A549 (cell line): Measurements from ENCODE around the genes RCC1L and TMEM120A.

DNA sequence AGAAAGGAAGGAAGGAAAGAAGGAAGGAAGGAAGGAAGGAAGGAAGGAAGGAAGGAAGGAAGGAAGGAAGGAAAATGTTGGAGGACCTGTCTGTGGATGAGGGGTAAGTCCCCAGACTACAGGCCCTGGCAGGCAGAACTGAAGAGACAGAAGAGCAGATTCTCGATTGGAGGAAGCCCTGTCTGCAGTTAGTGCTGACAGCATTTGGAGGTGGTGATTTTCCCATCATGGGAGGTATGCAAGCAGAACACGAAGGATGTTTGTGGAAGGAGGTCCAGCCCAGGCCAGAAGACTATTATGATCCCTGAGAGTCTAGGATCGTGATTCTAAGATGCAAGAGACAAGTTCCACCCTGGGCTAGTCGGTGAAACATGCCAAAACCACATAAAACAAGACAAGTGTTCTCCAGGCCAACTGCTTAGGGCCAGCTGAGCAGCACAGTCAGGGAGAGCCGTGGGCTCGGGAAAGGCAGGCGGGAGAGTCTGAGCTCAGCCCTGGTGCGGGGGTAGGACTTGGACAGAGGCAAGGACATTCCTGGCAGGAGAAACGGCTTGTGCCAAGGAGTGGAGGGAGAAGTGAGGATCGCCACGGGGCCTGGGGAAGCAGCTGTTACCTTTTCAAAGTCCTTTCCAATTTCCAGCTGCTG, 4.0 kb downstream of the ELN start:
- PRO-cap = no peak
CAGE:
- cytosol, long polyA plus RNA = no peak
- long polyA plus RNA = no peak
- nucleus, long polyA plus RNA = no peak

GRCh38 chr7:74035155-74035577, 7.2 kb downstream of the ELN start:
- PRO-cap = no peak
CAGE:
- cytosol, long polyA plus RNA = no peak
- long polyA plus RNA = no peak
- nucleus, long polyA plus RNA = no peak

DNA sequence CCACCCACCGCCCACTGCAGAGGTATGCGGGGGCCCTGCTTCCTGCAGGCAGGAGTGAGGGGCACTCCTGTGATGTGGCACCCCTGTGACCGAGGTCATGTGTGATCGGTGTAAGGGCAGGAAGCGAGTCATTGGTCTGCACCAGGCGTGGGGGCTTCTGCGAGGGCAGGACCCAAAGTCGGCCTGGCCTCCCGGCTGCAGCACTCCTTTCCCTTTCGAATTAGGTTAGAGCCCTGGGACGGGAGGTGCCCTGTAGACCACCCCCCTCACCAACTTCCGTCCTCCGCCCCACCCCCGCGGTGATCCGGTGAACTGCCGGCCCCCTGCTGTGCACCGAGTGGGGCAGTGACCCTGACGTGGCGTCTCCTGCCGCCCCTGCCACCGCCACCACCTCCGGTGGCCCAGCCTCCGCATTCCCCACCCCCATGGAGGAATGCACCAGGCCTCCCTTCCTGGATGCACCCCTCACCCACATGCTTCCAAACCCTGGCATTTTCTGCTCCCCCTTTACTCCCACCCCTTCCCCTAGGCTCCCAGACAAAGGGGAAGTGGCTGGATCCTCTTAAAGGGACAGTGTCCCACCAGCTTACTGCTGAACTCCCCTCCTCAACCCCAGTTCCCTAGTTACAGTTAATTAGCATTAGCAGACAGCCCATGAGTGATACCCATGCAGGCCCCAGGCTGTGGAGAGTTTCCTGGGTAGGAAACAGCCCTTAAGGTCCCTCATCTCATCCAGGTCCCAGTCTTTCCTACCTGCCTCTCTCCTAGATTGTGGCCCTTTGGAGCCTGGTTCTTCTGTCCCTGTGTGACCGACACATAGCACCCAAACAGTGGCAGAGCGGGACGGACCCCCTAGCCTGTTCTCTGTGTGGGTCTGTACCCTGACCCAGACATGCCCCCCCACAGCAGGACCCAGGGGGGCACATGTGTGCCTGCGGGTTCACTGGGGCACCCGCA, 11.1 kb downstream of the LIMK1 start:
- PRO-cap = no peak
CAGE:
- cytosol, long polyA plus RNA = no peak
- long polyA plus RNA = no peak
- nucleus, long polyA plus RNA = no peak

DNA sequence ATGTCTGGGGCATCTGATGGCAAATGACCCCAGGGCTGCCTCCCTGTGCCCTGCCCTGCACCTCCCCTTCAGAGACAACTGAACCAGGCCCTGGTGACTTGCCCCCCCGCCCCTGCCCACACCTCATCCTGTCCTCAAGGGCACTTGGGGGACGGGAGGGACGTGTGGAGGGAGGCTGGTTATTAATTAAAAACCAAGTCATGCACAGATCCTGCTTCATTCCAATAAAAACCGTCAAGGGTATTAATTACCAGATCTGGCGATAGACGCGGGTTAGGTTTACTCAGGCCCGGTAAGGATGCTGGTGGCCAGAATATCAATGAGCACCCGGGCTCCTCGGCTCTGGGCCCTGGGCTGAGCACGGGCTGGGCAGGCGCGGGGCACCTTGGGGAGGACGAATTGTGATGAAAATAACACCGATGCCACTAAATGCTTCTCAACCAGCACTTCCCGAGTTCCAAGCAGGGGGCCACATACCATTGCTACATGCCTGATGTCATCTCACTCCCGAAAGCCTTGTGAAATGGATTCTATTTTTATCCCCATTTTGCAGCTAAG, 24.5 kb upstream of the GTF2IRD1 start:
- PRO-cap = no peak
CAGE:
- cytosol, long polyA plus RNA = no peak
- long polyA plus RNA = no peak
- nucleus, long polyA plus RNA = no peak

GRCh38 chr7:74569519-74569905, 88.0 kb upstream of the GTF2I start:
- PRO-cap = no peak
CAGE:
- cytosol, long polyA plus RNA = no peak
- long polyA plus RNA = no peak
- nucleus, long polyA plus RNA = no peak

- PRO-cap = no peak
CAGE:
- cytosol, long polyA plus RNA = no peak
- long polyA plus RNA = no peak
- nucleus, long polyA plus RNA = no peak
Observed at GRCh38 chr7:74627643-74628657, 29.6 kb upstream of the GTF2I start.

GRCh38 chr7:74655650-74655989, 1.9 kb upstream of the GTF2I start:
- PRO-cap = no peak
CAGE:
- cytosol, long polyA plus RNA = no peak
- long polyA plus RNA = no peak
- nucleus, long polyA plus RNA = no peak

- PRO-cap = no peak
CAGE:
- cytosol, long polyA plus RNA = no peak
- long polyA plus RNA = no peak
- nucleus, long polyA plus RNA = no peak
Observed at GRCh38 chr7:75030591-75031286, 42.9 kb downstream of the RCC1L start.

GRCh38 chr7:75064344-75064781, 9.2 kb downstream of the RCC1L start:
- PRO-cap = no peak
CAGE:
- cytosol, long polyA plus RNA = no peak
- long polyA plus RNA = no peak
- nucleus, long polyA plus RNA = no peak

DNA sequence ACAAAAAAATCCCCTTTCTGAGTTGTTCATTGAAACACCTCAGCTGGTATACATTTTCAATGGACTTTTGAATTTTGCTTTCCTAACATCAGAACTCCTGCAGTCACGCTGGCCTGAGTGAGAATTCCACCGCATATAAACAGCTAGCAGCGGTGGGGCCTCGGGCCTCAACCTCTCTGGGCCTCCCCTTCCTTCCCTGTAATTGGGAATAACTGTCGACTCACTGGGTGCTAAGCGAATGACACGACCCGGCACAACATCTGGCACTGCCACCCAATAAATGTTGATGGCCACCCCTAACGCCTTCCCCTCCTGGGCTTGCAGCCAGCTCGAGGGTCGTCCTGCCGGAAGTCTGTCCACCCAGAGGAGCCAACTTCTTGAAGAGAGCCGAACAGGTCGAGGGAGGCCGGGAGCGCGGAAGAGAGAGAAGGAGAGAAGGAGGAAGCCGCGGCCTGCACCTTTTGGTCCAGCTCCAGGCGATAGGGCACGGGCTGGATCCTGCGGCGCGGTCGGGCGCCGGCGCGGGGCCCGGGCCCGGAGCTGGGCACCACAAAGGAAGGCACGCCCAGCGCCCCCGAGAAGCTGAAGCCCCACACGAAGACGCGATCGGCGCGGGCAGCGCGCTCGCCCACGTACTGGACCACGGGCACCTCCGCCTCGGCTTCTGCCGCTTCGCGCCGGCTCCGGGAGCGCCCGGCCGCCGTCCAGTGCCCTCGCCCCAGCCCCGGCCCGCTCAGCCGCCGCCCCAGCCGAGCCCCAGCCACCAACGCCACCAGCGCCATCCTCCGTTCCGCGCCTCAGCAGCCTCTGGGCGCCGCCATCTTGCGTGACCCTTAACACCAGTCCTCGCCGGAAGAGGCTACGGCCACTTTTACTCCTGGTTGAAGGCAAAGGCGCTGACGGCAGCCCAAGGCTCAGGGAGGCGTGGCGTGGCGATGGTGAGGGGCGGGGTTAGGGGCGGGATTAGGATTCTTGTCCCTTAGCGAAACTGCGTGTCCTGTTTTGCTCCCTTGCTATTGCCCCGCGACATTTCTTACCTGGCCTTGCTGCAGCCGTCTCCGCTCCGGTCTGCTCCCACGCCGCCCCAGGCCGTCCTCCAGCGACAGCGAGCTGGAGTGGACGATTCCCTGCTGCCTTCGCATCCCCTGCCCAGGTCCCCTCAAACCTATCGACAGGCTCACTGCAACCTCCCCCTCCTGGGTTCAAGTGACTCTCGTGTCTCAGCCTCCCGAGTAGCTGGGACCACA, at the start of gene RCC1L:
Gene RCC1L (minus strand): TSS at position 847 of the 1,247 bp plus-strand sequence.
- PRO-cap = bidirectional peak, plus-strand start at position 1,013 of the sequence, minus-strand start at position 847 of the sequence
CAGE:
- cytosol, long polyA plus RNA = no peak
- long polyA plus RNA = start-site peak on the minus strand centred at position 871 of the sequence, 61 bp wide, 317 and 161 reads in 2 replicates
- nucleus, long polyA plus RNA = no peak

DNA sequence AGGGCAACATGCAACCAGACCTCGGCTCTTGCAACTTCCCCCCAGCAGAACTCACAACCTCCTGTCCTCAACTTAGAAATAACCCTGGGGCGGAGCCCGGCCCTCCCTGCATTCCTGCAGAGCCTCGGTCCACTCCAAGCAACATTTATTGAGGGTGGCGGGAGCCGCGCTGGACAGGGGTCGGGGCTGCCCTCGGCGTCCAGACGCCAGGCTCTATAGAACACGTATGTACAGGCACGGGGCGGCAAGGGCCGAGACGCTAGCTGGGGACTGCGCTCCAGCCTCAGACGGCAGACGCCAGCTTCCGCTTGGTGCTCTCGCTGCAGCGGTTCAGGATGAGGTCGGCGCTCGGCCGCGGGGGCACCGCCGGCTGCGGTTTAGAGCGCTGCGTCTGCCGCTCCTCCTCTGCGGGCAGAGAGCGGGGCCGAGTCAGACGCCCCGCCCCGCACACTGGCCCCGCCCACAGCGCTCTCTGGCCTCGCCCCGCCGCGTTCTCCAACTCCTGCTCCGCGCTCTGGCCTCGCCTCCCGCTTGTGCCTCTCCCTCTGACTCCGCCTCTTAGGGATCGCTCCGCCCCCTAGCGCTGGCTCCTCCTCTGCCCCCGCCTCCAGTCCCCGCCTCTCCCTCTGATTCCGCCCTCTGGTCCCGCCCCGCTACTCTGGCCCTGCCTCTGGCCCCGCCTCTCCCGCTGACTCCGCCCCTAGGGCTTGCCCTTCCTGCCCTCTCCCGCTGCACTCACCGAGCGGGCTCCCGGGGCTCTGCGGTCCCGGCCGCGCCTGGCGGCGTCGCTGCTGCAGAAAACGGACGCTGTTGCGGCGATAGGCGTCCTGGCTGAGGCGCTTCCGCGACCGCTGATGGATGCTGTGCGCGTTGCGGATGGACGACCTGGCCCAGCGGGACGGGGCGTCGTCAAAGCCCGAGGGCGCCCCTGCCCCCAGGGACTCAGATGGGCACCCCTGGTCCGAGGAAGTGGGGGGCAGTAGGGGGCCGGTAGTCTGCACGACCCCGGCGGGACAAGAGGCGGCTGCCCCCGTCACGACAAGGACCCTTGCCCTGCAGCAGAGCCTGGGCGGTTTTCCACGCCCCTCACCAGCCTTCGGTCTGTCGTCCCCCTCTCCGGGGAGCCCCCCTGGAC, 64.5 kb downstream of the GTF2IRD2B start:
- PRO-cap = no peak
CAGE:
- cytosol, long polyA plus RNA = no peak
- long polyA plus RNA = no peak
- nucleus, long polyA plus RNA = no peak

DNA sequence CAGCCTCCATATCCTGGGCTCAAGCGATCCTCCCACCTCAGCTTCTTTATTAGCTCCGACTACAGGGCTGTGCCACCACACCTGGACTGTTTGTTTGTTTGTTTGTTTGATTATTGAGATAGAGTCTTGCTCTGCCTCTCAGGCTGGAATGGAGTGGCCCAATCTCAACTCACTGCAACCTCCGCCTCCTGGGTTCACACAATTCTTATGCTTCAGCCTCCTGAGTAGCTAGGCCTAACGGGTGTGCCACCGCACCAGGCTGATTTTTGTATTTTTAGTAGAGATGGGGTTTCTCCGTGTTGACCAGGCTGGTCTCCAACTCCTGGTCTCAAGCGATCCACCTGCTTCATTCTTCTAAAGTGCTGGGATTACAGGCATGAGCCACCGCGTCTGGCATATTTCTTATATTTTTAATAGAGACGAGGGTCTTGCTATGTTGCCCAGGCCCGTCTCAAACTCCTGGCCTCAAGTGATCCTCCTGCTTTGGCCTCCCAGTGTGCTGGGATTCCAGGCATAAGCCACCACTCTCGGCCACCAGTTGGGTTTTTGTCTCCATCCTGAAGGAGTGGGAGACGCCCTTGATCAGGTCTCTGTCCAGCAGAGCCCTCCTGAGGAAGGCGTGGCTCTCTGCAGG, 8.6 kb downstream of the SPDYE5 start:
- PRO-cap = no peak
CAGE:
- cytosol, long polyA plus RNA = no peak
- long polyA plus RNA = no peak
- nucleus, long polyA plus RNA = no peak

DNA sequence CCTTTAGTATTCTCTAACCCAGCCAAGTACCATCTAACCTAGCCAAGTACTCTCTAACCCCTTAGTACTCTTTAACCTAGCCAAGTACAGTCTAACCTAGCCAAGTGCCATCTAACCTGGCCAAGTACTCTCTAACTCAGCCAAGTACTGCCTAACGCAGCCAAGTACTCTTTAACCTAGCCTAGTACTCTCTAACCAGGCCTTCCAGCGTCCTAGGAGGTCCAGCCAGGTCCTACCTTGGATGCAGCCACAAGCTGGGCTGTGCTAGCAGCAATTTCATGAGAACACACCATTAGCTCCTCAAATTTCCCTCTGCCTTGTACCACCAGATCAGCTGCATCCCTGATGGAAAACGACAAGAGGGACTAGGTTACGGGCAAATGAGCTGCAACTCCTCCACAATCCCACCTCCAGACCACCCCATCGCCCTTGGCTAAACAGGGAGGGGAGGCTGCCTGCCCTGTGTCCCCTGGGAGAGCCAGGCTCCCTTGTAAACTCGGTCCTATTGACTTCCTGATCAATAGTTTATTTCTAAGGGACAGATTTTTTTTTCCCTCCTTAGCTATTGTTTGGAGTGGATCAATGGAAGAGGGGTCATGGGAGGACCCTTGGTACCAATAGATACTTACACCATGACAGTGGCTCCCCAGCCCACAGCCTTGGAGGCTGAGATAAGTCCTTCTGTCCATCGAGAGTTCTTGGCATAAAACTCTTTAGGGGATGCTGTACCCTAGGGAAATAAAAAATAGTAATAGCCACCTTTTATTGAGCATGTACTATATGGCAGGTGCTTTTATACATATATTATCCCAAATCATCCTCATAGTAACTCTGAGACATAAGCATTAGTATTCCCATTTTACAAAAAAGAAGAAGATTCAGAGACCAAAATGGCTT, 52.6 kb downstream of the SPDYE5 start:
- PRO-cap = no peak
CAGE:
- cytosol, long polyA plus RNA = no peak
- long polyA plus RNA = no peak
- nucleus, long polyA plus RNA = no peak

DNA sequence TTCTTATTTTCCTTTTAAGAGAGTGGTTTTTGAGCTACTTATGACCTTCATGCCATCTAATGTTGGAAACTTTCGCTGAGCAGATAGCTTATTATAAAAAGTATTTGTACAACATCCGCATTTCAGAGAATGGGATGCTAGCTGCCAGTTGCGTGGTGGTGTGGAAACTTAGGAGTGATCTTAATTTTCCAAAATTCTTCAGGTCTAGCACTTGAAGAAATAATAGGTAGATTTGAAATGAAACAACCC, 1.5 kb downstream of the POR start:
- PRO-cap = no peak
CAGE:
- cytosol, long polyA plus RNA = no peak
- long polyA plus RNA = no peak
- nucleus, long polyA plus RNA = no peak

DNA sequence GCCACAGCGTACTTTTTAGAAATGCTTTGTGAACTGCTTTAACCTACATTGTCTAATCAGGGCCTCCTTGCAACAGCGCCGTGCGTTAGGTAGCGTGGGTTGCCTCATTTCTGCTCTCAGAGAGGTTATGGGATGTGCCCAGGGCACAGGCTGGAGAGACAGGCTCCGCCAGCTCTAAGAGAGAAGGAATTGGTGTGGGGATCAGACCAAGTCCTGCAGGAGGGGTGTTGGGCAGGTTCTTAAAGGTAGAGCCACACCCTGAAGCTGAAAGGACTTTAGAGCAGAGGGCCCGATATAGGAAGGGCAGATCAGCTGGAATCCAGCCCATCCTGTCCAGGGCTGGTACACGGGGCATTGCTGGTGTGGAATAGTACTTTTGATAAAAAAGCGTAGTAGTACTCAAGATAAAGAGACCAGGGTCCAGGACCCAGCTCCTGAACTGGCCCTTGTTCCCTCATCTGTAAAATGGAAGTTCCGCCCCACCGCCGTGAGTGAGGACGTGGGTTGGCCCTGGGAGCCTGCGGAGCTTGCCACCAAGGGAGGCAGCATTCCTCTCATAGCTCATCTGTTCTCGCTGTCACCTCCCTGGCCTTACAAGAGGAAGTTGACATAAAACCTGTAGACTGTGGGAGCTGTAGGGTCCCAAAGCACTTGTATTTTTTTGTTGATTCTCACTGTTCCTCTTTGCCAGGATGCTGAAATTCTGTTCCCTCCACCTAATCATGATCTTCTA, 37.2 kb downstream of the TMEM120A start:
- PRO-cap = no peak
CAGE:
- cytosol, long polyA plus RNA = no peak
- long polyA plus RNA = no peak
- nucleus, long polyA plus RNA = no peak

- PRO-cap = no peak
CAGE:
- cytosol, long polyA plus RNA = no peak
- long polyA plus RNA = no peak
- nucleus, long polyA plus RNA = no peak
Observed at GRCh38 chr7:75967483-75968087, 26.8 kb downstream of the TMEM120A start.

DNA sequence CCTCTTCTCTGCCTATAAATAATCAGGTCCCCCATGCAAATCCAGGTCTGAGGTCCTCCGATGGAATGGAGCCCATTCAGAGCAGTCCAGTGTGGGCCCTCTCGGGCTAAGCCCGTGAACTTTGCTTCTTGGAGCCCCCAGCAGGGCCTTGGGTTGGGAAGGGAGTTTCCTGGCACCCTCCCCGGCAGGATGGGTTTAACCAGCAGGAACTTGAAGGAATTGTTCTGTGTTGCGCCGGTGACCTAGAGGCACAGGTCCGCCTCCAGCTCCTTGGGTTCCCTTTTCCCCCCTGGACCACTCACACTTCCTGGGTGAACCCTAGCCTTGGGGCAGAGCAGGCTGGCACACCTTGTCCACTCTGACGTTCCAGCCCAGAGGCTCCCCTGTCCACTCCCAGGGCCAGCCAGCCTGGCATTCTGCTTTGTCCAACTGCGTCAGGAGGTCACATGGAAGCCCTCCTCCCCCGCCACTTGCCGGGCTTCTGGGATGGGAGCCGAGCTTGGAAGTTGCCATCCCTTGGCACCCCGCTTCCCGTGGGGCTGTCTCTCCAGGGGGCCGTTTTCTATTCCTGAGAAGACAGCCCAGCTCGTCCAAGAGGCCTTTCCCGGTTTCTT, 25.9 kb downstream of the TMEM120A start:
- PRO-cap = no peak
CAGE:
- cytosol, long polyA plus RNA = no peak
- long polyA plus RNA = no peak
- nucleus, long polyA plus RNA = no peak

DNA sequence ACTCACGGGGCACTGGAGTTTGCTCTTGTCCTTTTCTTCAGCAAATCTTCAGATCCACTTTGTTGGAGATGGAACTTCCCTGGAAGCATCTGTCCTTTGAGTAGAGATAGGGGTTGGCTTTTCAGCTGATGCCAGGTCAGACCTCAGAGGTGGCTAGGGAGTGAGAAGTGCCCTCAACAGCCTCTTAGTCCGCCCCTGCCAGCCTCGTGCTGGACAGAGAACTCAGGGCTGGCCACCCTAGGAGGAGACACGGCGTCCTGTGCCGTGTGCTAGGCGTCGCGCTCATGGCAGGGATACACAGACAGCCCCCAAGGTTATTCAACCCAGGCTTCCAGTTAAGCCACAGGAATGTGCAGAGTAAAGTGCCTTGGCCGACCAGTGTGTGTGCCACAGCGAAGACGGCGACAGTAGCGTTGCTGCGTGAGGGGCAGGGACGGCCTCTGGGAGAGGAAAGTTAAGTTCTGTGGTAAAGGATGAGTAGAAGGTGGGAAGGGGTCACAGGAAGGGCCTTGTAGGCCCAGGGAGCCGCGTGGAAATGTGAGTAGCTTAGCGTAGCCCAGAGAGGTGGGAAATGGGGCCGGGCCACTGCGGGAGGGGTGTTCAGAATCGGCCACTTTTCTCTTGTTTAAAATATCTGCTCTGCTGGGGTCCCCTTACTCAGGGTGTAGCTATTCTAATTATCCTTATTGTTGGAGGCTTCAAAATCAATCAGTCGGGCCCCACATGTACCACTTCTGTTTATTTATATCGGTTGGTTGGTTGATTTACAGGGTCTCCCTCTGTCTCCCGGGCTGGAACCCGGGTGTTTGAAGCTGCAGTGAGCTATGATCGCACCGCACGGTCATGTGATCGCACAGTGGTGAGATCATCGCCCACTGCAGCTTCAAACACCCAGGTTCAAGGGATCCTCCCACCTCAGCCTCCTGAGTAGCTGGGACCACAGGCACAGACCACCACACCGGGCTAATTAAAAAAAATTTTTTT, 24.6 kb downstream of the TMEM120A start:
- PRO-cap = no peak
CAGE:
- cytosol, long polyA plus RNA = no peak
- long polyA plus RNA = no peak
- nucleus, long polyA plus RNA = no peak

- PRO-cap = no peak
CAGE:
- cytosol, long polyA plus RNA = no peak
- long polyA plus RNA = no peak
- nucleus, long polyA plus RNA = no peak
Observed at GRCh38 chr7:75985381-75986207, 8.8 kb downstream of the TMEM120A start.

DNA sequence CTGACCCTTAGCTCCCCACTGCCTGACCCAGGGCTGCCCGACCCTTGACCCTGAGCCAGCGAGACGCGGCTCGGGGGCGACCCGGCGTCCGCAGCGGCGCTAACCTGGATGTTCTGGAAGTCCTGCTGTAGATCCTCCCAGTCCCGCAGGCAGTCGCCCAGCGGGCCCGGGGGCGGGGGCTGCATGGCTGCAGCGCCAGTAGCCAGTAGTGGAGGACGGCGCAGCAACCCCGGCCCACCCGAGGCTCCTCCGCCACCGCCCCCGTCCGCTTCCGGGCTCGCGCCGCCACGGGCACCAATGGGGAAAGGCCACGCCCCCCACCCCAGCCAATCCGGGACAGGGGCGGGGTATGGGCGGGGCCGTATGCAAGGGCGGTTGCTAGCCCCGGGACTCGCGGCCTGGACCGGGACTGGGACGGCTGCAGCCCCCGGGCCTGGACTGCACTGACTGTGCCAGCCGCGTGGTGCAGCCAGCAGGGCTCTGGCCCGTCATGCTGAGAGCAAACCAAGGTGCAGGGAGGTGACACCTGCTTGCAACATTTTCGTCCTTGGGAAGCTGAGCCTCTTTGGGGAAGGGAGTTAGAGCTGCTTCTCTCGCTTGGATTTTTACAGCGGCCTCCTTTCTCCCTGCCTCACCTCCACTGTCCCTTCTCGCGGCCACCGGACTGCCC, at the start of gene TMEM120A:
Gene TMEM120A (minus strand): TSS at position 210 of the 670 bp plus-strand sequence.
- PRO-cap = bidirectional peak, plus-strand start at position 390 of the sequence, minus-strand start at position 116 of the sequence
CAGE:
- cytosol, long polyA plus RNA = start-site peak on the minus strand centred at position 189 of the sequence, 126 bp wide, 880 and 2,275 reads in 2 replicates
- long polyA plus RNA = start-site peak on the minus strand centred at position 189 of the sequence, 125 bp wide, 375 and 279 reads in 2 replicates
- nucleus, long polyA plus RNA = start-site peak on the minus strand centred at position 189 of the sequence, 126 bp wide, 473 and 1,688 reads in 2 replicates